A172 (cell line): Measurements from ENCODE around the genes C10orf120 and CPXM2.

GRCh38 chr10:122699617-122700171, at the start of gene C10orf120:
C10orf120 (minus strand) TSS chr10:122699846.
- RAMPAGE, long total RNA = no peak

DNA sequence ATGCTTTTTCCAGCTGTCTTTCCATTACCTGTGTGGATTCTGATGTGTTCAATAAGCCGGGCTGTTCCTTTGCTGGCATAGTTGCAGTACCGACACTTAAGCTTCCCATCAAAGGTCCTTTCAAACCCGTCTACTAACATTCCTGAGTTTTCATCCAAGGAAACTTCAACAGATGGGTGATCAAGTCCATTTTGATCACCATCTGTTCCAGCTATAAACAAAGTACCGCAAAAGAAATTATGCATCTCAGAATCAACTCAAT, 12.7 kb downstream of the IKZF5 start:
- RAMPAGE, long total RNA = no peak

DNA sequence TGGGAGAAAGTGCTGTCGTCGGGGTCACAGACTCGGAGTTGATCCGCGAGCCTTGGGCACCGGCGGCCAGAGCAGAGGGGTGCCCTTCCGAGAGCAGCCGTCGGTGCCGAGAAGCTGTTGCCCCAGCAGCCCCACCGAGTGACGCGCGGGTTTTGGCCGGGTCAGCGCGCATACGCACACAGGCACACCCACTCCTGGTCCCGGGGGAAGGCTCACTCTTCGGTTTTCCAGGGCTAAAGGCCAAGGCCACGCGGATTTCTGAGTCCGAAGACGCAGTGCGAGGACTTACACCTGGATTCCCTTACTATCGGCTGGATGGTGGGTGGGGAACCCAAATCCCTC, 1.1 kb upstream of the HMX3 start:
- RAMPAGE, long total RNA = no peak

DNA sequence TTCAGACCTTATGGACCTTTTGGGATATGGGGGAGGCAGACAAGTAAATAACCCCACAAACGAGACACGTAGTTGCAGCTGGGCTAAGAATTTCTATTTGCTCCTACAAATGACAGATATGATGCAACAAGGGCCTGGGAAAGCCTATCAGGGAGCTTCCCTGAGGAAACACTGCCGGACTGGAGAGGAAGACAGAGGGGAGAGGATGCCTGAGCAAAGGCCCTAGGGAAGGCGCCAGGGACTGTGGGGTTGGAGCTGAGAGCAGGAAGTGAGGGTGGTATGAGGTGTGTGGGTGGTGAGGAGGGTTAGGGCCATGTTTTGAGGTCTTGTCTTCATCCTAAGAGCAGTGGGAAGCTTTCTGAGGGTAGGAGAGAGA, 44.3 kb downstream of the BUB3 start:
- RAMPAGE, long total RNA = no peak

GRCh38 chr10:123203612-123204526, 49.7 kb downstream of the BUB3 start:
- RAMPAGE, long total RNA = no peak

DNA sequence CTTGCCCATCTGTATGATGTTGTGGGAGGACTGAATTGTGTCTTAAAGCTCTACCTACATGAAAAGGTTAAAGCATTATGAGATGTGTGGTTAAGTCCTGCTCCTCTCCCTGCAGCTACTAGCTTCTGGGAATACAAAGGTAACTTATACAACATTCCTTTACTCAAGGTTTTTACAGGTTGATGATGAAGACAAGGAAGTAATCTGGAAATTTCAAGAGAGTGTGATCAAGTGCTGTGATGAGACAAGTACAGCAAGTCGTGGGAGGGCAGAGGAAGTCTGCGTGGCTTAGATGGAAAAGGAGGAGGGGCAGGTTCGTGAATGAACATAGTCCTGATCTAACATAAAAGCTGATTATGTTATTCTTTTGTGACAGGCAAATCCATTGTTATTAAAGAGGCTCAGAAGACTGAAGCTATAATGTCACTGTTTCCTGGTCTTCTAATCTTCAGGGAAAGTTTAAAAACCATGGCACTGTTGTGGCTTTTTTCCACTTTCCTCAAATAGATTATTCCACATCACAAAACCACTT, 84.2 kb downstream of the CPXM2 start:
- RAMPAGE, long total RNA = no peak

GRCh38 chr10:123891408-123892136, at the start of gene CPXM2:
CPXM2 (minus strand) TSS chr10:123891807.
- RAMPAGE, long total RNA = no peak

- RAMPAGE, long total RNA = no peak
Measured at GRCh38 chr10:124029315-124029973, 64.0 kb downstream of the CHST15 start.

DNA sequence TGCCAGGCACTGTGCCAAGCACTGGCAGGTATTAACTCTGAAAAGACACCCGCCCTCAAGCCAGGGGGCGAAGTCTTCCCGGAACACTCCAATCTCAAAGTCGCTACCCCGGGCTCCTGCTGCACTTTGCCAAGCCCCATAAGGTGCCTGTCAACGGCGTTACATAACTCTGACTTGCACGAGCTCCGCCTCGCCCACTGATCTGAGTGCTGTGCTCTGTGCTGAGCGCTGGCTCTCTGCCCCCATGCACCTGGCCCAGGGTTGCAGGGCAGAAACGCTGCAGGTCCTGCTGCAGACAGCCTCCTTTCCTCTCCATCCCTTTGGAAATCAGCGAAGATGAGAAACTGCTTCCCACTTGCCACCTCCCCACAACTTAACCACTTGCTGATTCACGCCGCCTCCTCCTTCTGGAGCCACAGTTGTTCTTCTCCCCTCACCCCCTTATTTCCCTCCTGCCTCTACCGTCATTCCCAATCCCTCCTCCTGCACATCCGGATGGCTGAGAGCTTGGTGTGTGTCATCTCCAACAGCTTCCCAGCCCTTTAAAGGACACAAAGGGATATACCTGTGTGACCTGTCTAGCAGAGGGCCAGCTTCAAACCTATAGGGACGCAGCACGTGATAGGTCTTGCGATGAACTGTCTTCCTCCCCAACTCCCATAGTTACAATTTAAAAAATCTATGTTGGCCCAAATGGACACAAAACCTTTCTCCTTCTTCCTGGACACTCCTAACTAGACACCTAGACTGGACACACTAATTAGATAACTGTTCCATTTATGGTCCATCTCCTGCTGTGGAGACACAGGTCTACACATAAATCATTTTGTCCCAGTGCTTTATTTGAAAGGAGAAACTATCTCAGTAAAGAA, 5.0 kb downstream of the CHST15 start:
- RAMPAGE, long total RNA = no peak

DNA sequence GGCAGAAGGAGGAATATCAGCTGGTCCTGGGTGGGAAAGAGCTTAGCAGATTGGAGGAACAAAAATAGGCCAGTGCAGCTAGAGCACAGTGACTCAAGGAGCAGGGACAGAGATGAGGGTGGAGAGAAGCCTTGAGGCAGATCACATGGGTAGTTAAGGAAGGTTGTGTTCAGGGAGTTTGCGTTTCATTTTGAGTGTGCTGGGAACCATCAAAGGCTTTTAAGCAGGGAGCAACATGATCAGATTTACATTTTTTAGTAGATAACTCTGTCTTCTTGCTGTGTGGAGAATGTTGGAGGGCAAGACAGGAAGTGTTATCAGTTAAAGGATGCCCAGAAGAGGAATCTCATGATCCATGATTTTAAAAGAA, 113.5 kb downstream of the OAT start:
- RAMPAGE, long total RNA = no peak

DNA sequence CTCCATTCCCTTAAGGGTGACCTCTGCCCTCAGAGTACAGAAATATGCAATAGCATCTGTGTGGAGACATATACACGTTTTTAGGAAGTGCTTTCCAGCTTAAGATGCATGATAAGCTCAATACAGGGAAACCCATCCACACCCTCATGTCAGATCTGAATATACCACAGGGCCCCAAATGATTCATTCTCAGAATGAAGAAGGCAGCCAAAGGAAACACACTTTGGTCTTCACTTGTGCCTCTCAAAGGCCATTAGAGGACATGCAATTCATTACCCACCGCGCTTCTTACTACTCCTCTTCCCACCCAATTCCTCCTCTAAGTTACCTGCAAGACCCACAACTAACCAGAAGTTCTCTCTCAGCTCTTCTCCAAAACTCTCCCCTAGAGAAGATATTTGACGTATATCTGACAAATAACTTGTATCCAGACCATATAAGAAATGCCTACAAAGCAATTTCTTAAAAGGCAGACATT, 103.1 kb downstream of the OAT start:
- RAMPAGE, long total RNA = no peak

- RAMPAGE, long total RNA = no peak
Measured at GRCh38 chr10:124589068-124589267, 127.3 kb downstream of the LHPP start.

GRCh38 chr10:124699943-124700597, 44.1 kb downstream of the FAM53B start:
- RAMPAGE, long total RNA = no peak

DNA sequence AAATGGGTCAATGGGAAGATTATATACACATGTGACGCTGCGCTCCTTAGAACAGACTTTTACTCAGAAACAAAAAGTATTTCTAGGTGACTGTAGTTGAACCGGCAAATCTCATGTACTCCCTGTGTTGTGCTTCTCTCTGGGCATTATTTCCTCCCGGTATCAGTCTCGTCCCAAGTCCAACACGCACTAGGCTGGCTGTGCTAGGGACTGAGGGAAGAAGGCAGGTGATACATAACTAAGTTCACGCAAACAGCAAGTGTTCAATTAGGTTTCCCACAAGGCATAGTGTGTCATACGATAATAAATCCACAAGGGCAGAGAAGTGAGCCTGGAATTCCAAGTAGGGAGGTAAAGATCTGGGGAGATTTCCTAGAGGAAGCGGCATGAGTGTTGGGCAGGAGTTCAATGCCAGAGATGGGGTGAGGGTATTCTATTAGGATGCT, 20.4 kb downstream of the FAM53B start:
- RAMPAGE, long total RNA = no peak

- RAMPAGE, long total RNA = no peak
Measured at GRCh38 chr10:124788139-124788668, 3.5 kb downstream of the EEF1AKMT2 start.

DNA sequence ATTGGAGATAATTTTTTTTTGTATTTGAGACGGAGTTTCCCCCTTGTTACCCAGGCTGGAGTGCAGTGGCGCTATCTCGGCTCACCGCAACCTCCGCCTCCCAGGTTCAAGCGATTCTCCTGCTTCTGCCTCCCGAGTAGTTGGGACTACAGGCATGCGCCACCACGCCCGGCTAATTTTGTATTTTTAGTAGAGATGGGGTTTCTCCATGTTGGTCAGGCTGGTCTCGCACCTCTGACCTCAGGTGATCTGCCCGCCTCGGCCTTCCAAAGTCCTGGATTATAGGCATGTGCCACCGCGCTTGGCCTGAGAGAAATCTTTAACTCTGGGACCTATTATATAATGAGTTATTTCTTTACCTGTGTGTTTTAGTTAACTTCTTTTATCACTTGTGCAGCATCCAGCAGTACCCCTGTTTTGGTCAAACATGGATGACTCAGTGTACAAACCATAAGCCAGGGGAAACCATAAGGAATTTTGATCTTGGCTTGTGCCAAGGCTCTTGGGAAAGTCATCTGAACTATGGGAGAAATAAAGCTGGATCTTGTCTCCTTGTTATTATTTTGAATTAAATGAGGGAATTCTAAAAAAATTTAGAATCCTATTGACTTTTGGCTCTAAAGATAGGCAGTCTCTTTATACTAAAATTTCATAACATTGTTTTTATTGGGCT, 23.6 kb upstream of the ZRANB1 start:
- RAMPAGE, long total RNA = no peak

DNA sequence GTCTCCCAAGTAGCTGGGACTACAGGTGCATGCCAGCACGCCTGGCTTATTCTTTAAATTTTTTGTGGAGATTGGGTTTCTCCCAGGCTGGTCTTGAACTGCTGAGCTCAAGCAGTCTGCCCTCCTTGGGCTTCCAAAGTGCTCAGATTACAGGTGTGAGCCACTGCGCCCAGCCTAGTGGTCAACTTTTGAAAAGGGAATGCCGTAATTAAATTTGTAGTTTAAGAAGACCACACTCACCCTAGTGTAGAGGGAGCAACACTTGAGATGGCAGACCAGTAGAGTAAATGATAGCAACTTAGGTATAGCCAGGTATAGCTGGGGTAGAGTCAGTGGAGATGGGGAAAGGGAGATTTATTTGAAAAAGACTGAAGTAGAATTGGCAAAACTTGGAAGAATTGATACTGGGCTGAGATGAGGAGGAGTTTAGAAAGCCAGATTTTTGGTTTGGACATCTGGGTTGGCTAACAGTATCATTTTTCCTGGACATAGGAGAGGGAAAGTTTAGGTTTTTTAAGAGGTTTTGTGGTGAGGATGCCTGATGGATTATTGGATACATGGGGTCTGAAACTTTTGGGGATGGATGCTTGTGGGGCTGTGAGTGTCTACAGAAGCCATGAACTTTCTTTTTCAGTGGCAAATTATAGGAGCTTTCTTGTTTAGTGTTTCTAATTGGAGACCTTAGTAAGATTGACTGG, 17.8 kb downstream of the ZRANB1 start:
- RAMPAGE, long total RNA = no peak

GRCh38 chr10:125064879-125065797, 37.3 kb upstream of the CTBP2 start:
- RAMPAGE, long total RNA = no peak

GRCh38 chr10:125116424-125117375, 88.8 kb upstream of the CTBP2 start:
- RAMPAGE, long total RNA = no peak

- RAMPAGE, long total RNA = no peak
Measured at GRCh38 chr10:125135523-125136140, 107.8 kb upstream of the CTBP2 start.